Iris pigment epithelial cell (primary cell): ENCODE results near the gene MN1.

- RRBS, result no CpG with 5 or more reads among the region's 14 CpGs
Measured at GRCh38 chr22:27372911-27373846, 428.4 kb downstream of the MN1 start.

DNA sequence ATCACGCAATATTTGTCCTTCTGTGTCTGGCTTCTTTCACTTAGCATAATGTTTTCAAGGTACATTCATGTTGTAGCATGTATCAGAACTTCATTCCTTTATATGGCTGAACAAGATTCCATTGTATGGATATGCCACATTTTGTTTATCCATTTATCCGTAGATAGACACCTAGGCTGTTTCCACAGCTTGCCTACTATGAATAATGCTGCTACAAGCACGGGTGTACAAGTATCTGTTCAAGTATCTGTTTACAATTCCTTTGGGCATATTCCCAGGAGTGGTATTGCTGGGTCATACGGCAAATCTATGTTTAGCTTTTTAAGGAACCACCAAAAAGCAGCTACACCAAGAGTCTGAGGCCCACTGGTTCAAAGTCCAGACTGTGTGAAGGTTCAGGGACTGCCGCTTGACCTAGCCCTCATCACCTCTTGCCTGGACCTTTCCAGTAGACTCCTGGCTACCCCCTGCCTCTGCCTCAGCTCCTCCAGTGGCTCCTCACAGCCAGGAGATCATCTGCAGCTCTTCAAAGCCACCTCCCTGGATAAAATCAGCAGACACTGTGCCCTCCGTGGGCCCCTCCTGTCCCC lies 160.5 kb downstream of the MN1 start:
- RRBS, result no CpG with 5 or more reads among the region's 6 CpGs

GRCh38 chr22:27642109-27642515 lies 159.4 kb downstream of the MN1 start:
- RRBS, result 49% methylated on average over 14 of the region's 22 CpGs

DNA sequence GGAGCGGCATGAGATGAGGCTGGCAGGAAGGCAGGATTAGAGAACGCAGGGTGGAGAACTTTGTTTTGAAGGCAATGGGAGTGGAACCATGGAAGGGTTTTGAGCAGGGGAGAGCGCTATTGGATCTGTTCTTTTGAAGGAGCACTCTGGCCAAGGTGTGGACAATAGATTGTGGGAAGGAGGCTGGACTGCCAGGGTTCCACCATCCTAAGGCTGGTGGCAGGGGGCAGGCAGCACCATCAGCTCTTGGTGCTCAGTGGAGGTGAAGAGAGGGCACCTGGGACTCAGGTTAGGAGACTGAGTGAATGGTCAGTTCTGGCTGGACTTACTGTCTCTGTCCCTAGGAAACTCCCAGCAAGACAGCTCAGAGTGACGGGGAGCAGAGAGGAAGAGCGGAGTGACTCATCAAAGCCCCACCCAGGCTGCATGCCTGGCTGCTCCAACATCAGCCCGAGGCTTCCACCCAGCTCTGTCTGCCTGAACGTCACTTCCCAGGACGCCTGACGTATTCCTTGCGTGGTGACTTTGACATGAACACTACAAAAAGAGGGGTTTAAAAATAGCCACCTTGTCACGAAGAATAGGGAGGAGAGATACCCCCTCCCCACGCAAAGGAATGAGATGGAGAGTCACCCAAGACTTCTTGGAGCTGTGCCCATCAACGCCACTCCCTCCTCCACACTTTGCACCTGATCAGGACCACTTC lies 83.4 kb downstream of the MN1 start:
- RRBS, result no CpG with 5 or more reads among the region's 13 CpGs

- RRBS, result no CpG with 5 or more reads among the region's 12 CpGs
Measured at GRCh38 chr22:27748830-27749333, 52.7 kb downstream of the MN1 start.

DNA sequence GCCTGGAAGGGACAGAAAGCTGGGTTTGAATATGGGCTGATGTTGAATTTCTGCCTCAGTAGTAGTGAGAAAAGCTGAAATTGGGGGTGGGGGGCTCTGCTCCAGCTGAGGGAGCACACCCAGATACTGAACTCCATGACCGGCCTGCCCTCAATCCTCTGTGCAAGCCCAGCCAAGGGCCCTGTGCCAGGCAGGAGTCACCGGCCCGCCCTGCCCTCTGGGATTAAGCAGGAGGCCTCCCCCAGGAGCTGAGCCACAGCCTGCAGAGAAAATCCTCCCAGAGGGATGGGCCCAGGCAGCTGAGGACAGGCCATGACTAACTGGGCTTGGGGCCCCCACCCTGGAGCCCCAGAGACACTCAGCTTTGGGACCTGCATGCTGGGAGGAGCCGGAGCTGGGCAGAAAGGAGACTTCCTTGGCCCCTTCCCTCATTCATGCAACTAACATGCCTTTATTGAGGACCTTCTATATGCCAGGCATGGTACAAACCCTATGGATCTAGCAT lies 48.8 kb downstream of the MN1 start:
- RRBS, result 5% methylated on average over 2 of the region's 4 CpGs

DNA sequence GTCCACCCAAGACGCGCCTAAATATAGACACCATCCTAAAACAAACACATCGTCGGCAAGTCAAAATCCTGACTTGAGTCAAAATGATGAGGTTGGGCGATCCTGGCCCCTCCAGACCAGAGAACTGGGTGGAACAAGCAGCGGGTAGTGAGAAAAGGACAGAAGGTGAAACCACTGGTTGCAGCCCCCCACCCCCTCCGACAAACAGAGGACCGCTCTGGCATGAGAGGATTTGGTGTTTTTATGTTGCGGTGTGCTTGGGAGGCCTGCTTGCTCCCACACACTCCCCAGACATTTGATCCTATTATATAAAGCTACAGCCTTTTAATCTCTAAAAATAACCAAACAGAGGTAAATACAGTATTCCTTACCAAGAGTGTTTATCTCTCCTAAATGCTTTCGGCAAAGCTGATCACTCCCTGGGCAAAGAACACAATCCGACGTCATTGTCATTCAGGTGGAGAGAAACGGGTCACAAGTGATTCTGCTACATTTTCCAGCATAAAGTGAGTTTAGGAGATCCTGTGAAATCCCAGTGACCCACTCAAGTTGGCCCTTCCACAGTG lies 10.1 kb downstream of the MN1 start:
- RRBS, result no CpG with 5 or more reads among the region's 13 CpGs

DNA sequence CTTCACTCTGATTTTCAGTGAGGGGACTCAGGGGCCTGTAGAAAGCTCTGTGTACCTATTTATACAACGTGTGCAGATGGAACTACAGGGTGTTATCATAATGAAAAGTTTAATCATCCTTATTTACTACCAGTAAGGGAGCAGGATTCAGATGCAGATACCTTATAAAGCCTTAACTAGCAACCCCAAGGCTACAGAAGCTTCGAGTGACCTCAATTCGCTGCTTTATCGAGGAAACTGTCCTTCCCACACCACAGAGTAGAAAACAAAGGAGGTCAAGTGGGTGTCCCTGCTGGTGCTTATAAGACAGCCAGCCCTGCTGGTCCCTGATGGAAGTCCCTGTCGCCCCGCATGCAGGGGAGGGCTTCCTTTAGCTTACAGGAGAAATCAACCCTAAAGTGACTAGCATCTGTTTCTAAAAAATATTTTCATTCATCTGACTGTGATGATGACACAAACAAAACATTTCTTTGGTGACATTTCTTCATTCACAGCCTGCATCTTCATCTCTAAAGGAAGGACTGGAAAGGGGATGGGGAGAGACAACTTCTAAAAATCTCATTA lies 7.3 kb downstream of the MN1 start:
- RRBS, result no CpG with 5 or more reads among the region's 6 CpGs

DNA sequence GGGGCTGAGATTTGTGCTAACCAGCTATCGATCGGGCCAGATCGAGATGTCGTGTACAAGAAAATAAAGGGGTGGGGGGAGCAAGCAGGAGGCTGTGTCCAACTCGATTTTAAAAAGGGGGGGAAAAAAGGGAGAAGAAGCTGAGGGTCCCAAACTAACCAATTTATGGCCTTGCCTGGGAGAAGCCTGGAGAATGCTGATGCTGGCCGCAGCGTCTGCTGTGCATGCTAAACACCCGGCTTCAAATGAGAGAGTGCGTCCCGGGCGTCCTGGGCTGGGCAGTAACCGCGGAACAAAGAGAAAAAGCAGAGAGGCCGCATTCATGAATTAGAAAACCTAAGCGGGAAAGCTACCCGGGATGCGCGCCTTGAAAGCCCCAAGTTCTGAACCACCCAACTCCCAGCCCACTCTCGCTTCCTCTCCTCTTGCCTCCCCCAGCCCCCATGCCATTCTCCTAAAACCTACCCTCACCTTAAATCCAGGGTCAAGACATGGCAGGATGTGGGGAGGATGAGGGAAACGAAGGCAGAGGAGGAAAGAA lies 6.5 kb downstream of the MN1 start:
- RRBS, result 18% methylated on average over 6 of the region's 20 CpGs

DNA sequence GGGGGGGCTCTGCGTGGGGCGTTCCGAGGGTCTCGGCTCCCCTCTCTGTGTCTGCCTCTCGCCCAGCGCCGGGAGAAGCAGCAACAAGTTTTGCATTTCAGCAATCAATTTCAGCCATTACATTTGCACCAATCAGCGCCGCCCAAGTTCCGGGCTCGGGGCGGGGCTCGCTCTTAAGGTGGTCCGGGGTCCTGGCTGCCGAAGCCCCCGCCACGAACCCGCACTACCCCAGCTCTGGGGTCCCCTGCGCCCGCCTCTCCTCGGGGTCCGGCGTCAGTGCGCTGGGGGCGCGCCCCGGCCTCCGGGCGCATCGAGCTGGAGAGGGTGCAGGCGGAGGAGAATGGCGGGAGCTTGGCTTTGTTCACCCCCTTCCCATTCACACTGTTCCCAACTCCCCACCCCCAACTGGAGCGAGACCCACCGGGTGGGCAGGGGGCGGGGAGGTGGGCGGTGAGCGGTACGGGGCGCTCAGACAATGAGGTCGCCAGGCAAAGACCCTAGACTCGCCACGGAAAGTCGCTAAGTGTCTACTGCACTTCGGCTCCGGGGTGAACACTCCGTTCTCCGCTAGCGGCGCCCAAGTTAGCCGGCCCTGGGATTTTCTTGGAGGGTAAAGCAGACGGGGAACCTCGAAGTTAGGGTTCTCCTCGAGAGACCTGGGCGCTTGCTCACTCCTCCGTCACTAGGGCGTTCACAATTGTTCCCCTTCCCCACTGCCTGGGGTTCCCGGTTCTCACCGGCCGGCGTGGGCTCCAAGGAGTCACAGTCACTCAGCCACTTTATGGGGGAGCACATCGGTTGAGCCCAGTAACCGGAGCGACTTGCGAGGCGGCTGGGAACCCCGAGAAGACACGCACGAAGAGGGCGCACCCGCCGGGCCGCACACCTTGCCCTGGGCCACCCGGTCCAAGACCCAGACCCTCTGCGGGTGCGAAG lies at the start of gene MN1:
Gene MN1, minus strand, starts transcription at position 85 of the 936 bp plus-strand sequence.
- RRBS, result 5% methylated on average over 31 of the region's 75 CpGs

DNA sequence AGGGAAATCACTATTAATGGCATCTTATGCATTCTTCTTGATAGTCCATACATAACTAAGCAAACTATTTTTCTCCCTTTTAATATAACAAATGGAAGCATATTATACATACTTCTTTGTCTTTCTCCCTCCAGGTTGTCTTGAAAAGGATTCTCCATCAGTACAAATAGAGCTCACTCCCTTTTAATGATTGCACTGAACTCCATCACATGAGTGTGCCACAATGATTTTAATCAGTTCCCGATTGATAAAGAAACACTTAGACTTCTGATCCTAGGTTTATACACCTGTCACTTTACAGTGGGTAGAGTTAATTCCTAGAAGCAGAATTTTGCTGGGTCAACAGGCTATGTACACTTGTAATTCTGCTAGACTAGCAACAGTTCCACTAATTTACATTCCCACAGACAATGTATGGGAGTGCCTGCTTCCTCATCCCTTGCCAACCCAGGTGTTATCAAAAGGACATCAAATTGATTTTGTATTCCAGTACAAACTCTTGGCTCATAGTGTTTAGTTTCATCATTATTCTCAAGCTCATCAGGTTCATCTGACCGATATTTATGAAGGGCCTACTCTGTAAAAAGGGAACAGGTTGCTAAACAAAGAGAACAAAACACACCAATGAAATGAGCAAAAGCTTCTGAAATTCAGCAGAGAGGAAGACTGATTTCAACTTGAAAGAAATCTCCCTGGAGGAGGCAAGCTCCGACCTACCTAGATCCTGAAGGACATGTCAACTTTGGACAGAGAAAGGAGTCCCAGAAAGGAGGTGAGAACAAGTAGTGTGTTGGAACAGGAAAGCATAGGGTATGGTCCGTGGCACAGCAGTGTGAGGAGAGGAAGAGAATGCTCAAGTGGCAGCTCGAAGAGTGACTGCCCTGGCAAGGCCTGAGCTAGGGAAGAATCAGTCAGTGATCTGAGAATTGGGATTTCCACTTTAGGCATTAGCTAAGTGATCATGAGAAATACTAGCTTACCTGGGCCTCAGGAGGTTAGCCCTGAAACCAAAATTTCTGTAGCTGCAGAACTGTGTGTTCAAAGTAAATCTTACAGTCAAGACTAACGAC lies 30.7 kb downstream of the PITPNB start:
- RRBS, result no CpG with 5 or more reads among the region's 6 CpGs

GRCh38 chr22:27919384-27920413 lies 643 bp upstream of the PITPNB start:
- RRBS, result no CpG with 5 or more reads among the region's 50 CpGs

GRCh38 chr22:27932929-27933693 lies 14.1 kb upstream of the PITPNB start:
- RRBS, result no CpG with 5 or more reads among the region's 12 CpGs

- RRBS, result no CpG with 5 or more reads among the region's 5 CpGs
Measured at GRCh38 chr22:27962759-27963159, 43.7 kb upstream of the PITPNB start.

DNA sequence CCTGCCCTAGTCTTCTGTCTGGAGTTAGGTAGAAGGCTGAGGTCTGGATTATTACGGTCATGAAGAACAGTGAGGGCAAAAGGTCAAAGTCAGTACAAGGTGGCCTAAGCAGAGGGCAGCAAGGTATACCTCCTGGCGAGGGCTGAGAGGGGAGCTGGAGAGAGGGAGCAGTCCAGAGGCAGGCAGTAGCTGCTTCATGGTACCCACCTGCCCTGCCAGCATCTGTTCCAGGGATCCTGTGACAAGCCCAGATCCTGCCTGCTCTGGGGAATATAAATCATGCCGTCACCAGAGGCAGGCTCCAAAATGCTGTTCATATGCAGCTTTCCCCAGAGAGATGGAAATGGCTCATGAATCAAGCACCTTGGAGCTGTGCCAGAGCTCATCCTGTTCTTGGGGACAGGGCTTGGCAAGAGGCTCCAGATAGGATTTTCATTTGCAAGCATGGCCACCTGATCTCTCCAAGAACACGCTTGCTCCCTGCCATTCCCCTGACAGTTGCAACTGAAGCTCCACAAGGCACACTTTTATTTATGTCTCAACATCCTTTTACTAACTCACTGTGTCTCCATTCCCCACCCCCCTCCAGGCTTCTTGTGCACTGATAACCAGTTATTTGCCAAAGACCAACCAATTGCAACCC lies 115.7 kb upstream of the PITPNB start:
- RRBS, result no CpG with 5 or more reads among the region's 4 CpGs

- RRBS, result no CpG with 5 or more reads among the region's 2 CpGs
Measured at GRCh38 chr22:28075138-28075548, 156.1 kb upstream of the PITPNB start.

DNA sequence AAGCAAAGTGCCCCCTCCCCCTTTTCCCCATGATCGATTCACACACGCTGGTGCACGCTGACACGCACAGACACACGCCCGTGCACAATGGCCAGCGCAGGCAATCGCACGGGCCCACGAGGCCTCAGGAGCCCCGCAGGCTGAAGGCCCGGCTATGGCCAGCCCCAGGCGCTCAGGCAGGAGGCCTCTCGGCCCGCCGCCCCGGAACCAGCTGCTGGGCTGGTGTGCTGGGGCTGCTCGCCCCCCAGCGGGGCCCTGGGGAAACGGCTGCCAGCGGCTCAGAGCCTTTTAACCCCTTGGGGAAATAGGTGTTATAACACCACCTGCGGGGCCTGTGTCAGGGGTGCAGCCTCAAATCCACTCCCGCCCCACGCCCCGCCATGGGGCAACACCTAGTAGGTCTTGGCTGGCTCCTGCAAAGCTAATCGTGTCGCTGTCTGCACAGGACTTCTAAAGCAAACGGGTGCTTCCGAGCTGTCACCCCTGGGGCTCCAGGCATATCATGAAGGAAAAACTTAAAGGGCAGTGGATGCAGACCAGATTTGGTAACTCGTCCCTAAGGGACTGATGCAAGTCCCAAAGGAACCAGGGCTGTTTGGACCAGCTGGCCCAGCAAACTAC lies 237.4 kb downstream of the TTC28 start:
- RRBS, result 3% methylated on average over 6 of the region's 30 CpGs

- RRBS, result no CpG with 5 or more reads among the region's 6 CpGs
Measured at GRCh38 chr22:28772259-28772498, 316 bp upstream of the CCDC117 start.

DNA sequence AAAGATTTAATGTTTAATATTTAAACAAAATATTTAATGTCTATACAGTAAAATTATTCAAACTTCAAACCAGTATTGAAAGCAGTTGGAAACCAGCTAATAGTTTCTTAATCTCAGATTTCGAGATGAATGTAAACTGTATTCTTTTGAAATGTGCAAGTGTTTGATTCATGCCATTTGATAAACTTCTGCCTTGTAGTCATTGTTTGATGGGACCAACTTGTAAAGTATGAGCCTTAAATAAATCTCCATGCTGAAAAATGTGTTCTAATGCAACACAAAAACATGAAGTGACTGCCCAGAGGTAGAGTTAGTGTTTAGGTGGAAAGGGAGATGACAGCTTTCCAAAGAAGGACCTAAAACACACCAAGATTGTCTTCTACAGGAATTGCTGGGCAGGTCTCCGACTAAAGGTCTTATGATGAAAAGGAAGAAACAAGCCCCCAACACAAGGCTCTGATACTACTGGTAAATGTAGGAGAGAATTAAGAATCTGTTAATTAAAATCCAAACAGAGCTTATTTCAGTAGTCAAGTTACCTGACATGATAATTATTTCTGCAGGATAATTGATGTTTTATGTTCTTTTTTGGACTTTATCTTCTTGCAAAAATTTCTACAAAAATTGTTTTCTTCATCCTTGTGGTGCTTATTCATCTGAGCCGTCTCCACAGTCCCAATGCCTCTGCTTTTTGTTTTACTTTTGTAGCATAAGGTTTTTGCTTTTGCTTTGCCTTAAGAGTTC lies 15.7 kb downstream of the CCDC117 start:
- RRBS, result no CpG with 5 or more reads among the region's 3 CpGs

- RRBS, result no CpG with 5 or more reads among the region's 5 CpGs
Measured at GRCh38 chr22:28812519-28812825, 40.0 kb downstream of the CCDC117 start.